Cardiac septum (tissue), 1 donor: ENCODE results near the gene HERPUD1.

DNA sequence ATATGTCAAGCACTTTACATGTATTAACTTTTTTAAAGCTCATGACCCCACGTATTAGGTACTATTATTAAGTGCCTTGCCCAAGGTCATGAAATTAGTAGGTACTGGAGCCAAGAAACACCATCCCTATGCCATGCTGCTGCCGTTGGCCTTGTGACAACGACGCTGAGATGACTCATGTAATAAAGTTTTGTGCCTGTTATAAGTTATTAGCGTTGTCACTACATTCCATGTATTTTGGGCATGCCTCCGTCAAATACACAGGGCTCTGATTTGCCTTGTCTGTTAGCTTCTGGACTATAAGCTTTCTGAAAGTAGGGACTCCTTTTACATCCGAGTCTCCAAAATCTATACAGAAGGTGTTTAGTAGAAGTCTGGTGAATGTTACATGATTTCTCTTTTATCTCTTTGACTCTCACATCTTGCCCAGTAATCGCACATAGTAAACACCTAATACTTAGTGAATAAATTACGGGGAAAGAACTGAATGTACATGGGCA, 1.3 kb downstream of the BBS2 start:
- PRO-cap = no peak

GRCh38 chr16:56546813-56547969, 17.7 kb upstream of the MT4 start:
- PRO-cap = no peak

- PRO-cap = unidirectional peak, minus-strand start at chr16:56643555
Measured at GRCh38 chr16:56643301-56643836, 4.9 kb downstream of the MT1A start.

GRCh38 chr16:56670025-56670544, 471 bp downstream of the MT1H start:
- PRO-cap = no peak

DNA sequence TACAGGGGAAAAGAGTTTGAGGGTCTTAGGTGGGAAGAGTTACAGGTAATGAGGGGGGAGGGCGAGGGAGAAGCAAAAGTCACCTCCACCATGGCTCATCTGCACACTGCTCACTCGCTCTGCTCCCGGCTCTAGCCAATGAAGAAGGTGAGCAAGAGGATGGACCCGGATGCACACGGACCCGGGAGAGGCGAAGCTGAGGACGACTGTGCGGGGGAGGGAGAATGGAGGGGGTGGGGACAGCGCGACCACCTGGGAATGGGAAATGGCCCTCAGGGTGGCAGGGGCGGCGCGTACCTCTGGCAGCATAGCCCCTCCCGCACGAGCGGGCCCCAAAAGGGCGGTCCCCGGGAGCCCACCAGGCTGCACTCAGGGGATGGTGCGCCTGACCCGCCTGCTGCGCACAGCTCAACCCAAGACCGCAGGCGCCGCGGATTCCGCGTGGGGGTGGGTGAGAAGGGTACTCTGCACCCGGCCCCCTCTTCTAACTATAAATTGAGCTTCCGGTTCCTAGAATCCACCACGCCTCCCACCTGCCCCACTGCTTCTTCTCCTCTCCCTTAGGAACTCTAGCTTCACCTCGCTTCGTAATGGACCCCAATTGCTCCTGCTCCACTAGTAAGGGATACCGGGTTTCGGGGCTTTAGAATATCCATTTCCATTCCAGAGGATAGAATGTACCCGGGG, 6.1 kb downstream of the MT1H start:
- PRO-cap = no peak

DNA sequence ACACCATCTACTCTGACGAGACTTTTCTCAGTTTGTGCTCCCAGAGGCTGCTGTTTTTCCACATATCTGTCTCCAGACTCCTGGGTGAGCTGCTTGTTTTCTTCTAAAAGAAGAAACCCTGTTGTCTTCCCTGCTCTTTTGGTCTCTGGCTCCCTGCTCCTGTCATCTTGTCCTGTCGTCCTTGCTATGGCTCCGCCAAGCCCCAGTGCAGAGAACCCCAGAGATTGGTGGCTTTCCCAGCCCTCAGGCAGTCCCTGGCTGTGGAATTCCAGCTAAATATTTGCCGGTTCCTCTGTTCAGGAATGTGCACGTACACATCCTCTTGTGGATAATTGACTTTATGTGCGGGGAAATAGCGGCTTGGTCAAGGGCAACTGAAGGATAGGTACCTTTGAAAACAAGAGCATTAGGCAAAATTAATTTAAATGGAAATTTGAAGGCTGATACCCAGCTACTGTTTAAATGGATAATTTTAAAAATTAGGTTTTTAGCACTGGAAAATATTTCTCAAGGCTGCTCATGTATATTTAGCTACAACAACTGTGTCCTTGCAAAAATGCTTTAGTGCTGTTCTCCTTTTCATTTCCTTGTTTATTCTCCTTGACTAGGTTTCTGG, 50.2 kb upstream of the SLC12A3 start:
- PRO-cap = no peak

DNA sequence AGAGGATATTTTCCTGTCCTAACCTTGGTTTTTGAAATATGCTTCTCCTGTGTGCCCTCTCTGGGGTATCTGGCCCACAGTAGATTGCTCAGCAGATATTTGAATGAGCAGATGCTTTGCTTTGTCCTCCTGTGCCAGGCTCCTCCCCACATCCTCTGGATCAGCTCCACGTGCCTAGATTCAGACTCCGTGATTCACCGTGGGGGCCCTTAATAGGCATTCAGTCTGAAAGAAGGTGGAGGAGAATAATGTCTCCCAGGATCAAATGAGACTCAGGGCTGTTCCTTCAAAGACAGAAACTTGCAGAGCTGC, 16.1 kb upstream of the SLC12A3 start:
- PRO-cap = no peak

DNA sequence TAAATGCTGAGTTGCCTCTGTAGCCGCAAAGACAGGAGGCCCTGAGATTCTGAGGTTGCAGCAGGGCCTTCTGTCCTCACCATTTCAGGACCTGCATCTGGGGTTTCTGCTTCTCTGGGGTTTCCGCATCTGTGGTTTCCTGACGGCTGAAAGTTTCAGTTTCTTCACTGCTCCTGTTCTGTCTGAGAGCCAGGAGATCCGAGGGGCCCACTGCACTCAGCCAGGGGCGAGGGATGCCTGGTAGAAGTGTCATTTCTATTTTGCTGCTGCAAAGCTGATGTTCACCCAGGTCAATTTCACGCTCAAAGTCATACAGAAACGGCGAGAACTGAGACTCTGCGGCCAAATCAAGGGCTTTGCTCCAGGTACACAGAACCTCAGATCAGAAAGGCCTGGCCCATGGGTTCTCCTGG, 4.5 kb upstream of the SLC12A3 start:
- PRO-cap = no peak

GRCh38 chr16:56909609-56909926, 22.4 kb upstream of the HERPUD1 start:
- PRO-cap = unidirectional peak, plus-strand start at chr16:56909840

GRCh38 chr16:56932019-56932268, at the start of gene HERPUD1:
HERPUD1 (plus strand) TSS chr16:56932142.
- PRO-cap = bidirectional peak, plus-strand start at chr16:56932160, minus-strand start at chr16:56931944

DNA sequence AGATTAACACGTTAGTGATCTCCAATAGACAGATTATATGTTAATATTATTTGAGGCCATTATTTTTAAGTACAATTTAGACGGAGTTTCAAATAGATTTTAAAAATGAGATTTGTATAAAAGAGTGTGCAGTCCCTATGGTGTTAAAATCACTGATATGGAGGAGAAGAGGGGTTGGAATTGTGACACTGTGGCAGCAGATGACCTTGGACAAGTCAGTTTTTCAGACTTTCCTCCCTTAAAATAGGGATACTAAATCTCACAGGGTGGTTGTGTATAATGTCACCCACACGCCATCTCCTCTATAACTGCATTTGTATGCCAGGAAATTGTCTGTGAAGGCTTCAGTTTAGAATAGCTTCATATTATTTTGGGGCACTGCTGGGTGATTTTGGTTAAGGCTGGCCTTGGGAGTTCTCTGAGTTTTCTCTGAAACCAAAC, 2.2 kb downstream of the HERPUD1 start:
- PRO-cap = no peak

DNA sequence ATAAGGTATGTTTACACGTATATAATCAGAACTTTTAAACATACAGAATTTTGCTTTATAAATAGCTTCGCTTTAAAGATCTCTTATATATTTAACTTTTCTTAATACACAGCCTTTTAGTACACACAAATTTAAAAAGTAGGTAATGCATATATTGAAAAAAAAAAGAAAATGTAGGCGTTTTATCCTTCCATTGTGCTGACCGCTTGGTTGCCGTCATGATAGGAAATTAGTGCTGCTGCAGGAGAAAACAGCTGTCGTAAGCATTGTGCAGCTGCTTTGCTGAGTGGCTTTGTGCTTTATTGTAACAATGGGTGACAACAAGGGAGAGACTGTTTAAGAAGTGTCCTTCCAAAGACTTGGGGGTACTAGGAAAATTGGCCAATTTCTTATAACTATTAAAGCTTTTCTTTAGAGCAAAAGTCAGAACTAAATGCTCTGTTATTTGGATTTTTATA, 5.0 kb downstream of the HERPUD1 start:
- PRO-cap = no peak

DNA sequence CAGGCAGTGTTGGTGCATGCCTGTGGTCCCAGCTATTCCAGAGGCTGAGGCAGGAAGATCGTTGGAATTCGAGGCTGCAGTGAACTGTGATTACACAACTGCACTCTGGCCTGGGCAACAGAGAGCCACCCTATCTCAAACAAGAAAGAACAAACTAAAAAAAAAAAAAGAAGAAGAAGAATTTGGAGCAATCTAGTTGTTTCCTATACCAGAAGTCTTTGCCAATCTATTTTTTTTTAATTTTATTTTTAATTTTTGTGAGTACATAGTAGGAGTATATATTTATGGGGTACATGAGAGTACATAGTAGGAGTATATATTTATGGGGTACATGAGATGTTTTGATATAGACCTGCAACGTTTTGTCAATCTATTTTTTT, 6.1 kb downstream of the CETP start:
- PRO-cap = no peak

DNA sequence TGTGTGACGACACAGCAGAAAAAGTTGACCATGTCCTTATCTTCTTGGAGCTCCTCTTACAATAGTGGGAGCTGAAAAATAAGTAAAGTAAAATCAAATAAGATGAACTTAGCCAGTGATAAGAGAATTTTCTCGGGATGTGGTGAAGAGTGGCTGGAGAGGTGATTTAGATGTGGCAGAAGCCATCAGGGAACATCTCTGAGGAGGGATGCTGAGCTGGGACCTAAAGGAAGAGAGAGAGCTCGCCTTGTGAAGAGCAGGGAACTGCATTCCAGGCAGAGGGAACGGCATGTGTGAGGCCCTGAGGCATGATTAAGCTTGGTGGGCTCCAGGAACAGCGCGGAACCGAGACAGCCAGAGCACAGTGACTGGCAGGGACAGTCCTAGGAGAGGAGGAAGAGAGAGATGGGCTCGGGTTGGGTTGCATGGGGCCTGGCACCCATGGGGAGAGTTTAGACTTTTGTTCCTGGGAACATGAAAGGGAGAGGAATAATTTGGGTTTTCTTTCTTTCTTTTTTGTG, 39.3 kb upstream of the CPNE2 start:
- PRO-cap = no peak

GRCh38 chr16:57137940-57138382, 45.6 kb downstream of the CPNE2 start:
- PRO-cap = no peak

- PRO-cap = no peak
Measured at GRCh38 chr16:57374233-57374571, 1.9 kb downstream of the CX3CL1 start.

GRCh38 chr16:57516027-57516568, 20.3 kb downstream of the CCDC102A start:
- PRO-cap = no peak

- PRO-cap = no peak
Measured at GRCh38 chr16:57536677-57537410, 473 bp upstream of the CCDC102A start.

DNA sequence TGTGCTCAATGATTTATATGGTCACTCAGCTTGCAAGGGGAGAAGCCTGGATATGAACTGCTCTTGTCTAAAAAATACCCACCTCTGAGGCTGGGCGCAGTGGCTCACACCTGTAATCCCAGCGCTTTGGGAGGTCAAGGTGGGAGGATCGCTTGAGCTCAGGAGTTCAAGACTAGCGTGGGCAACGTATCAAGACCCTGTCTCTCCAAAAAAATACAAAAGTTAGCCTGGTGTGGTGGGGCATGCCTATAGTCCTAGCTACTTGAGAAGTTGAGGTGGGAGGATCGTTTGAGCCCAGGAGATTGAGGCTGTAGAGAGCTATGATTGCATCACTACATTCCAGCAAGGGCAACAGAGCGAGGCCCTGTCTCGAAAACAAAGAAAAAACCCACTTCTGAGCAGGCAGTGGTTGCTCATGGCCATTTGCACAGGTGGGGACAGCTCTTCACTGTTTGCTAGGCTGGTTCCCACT, 4.3 kb upstream of the ADGRG1 start:
- PRO-cap = no peak

DNA sequence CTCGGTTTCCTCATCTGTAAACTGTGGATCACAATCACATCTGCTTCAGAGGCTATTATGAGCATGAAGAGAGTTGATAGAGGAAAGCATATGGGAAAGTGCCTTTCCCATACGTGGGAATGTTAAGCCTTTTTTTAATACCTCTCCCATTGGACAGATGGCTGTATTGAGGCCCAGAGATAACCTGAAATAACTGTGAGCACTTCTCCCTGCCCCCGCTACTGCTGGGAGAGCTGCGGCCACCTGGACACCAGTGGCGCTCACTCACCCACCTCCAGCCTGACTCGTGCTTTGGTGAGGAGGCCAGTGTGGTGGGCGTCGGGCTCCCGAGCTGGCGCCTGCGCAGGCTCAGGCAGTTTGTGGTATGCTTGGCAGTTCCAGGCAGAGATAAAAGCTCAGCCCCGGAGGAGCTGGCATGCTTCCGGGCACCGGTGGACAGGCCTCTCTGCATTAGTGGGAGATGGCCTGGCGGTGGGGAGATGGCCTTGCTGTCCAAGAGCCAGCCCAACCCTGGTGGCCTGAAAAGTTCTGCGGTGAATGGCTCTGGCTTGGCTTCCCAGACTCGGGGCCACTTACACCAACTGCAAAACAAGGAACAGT, 4.0 kb downstream of the ADGRG1 start:
- PRO-cap = no peak